ENCODE measurements around a stretch of chr1.

DNA sequence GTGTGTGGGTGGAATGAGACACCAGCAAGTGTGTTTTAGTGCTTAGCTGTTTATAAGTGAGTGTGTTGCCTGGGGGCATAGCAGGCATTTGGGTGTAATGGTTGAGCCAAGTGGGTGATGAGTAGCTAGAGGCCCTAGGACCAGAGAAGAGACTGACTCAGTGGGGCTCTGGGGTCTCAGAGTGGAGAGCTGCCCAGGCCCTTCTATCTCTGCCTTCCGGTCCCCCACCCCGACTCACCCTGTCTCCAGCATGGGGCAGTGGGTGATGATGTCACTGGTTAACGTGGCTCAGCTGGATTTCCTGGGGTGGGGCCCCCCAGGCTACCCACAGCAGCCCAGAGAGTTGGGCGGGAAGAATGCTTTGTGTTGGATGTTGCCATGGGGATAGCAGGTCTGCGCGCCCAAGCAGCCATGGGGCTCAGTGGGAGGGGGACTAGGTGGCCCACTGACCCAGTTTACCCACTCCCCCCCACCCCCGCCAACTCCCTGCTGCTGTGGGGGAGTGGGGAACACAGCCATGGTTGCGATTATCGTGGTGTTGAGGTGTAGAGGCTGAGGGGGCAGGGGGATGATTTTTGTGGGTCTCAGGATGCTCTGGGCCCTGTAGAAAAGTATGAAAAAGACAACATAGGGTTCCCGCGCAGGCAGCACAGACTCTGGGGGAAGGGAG, 8.3 kb downstream of the CELSR2 start:
- PRO-cap, result no peak

- PRO-cap, result no peak
Observed at GRCh38 chr1:109275478-109276050, 7.4 kb downstream of the PSRC1 start.

DNA sequence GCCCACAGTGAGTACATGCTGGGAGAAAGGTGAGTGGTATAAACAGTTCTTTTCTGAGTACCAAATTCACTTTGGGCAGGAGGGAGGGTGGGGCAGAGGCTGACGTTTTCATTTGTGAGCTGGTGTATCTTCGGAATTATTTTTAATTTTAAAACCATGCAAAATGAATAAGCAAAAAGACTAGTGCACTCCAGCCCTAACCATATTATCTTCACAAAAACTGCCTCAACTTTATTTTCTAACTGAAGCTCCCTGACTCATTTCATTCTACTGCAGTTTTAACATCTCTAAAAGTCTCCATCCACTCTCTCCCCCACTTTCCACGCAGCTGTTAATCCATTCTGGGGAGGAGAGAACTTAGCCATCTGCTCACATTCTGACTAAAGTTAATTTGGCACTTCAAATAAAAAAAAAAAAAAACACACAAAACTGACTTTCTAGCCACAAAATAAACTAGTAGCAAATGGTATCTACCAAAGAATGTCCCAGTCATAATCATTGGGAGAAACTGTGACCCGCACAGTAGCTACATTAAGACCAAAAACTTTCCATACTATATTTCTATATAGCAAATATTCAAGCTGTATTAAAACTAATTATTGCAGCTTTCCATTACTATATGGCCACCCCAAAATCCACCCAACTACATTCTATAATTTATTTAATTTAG, 5.4 kb upstream of the MYBPHL start:
- PRO-cap, result no peak

GRCh38 chr1:109317284-109318092, 10.7 kb upstream of the MYBPHL start:
- PRO-cap, result no peak

DNA sequence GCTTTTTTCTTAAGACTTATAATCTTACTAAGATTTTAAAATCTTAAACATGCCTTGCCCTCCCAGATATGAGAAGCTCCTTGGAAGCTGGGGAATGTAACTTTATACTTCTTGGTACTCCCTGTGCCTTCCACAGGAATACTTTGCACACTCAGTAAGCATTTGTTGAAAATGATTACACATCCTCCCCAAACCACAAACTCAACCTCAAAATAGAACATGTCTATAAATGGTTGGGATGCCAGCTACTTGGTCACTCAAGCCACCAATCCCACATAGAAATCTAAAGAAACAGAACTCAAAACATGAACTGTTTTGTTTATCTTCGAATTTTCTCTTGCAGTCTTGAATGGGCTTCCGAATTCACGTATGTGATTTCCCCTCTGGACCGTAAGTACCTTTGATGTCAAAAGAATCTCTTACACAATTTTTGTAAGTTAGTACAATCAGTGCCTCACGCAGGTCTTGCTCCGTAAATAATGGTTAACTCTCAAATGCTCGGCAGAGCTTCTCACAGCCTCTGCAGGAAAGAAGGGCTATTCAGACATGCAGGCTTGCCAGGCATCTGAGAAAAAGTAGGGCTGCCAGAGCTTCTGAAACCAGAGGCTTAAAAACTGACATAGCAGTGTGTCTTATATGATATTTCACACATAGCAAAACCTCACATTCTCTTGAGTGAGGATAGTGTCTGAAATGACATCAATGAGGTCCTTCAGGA, 26.9 kb downstream of the SORT1 start:
- PRO-cap, result no peak

- PRO-cap, result no peak
Observed at GRCh38 chr1:109377276-109377908, 20.3 kb downstream of the SORT1 start.

DNA sequence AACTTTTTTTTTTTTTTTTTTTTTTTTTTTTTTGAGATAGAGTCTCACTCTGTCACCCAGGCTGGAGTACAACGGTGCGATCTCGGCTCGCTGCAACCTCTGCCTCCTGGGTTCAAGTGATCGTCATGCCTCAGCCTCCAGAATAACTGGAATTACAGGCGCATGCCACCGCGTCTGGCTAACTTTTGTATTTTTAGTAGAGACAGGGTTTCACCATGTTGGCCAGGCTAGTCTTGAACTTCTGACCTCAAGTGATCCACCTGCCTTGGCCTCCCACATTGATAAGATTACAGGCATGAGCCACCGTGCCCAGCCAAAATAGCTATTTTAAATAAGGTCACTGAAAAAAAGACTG, 2.5 kb downstream of the SORT1 start:
- PRO-cap, result no peak

- PRO-cap, result bidirectional peak, plus-strand start at chr1:109426775, minus-strand start at chr1:109426437
Observed at GRCh38 chr1:109426499-109427116, 360 bp upstream of the PSMA5 start.

- PRO-cap, result no peak
Observed at GRCh38 chr1:109509216-109509445, 396 bp downstream of the AMIGO1 start.

- PRO-cap, result no peak
Observed at GRCh38 chr1:109531808-109532178, 7.9 kb upstream of the GPR61 start.

GRCh38 chr1:109532698-109533320, 6.9 kb upstream of the GPR61 start:
- PRO-cap, result no peak

- PRO-cap, result no peak
Observed at GRCh38 chr1:109602200-109602556, 17.2 kb downstream of the GNAT2 start.

DNA sequence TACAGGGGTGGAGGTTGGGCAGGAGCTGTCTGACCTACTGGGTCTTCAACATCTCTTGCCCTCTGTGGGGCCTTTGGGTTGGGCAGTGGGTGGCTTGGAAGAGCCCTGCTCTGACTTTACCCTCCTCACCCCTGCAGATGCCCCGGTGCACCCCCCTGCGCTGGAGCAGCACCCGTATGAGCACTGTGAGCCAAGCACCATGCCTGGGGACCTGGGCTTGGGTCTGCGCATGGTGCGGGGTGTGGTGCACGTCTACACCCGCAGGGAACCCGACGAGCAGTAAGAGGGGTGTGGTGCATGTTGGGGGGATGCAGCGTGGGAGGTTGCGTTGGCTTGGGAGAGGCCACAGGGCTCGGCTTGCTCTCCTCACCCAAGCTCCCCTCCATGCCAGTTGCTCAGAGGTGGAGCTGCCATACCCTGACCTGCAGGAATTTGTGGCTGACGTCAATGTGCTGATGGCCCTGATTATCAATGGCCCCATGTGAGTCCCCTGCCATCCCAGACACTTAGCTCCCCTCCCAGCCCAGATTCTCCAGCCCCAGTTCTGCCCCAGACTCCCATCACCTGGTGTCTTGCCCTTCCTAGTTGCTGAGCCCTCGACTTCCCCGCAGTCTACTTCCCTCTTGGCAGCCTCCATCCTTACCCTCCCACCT, 7.5 kb downstream of the AMPD2 start:
- PRO-cap, result no peak

DNA sequence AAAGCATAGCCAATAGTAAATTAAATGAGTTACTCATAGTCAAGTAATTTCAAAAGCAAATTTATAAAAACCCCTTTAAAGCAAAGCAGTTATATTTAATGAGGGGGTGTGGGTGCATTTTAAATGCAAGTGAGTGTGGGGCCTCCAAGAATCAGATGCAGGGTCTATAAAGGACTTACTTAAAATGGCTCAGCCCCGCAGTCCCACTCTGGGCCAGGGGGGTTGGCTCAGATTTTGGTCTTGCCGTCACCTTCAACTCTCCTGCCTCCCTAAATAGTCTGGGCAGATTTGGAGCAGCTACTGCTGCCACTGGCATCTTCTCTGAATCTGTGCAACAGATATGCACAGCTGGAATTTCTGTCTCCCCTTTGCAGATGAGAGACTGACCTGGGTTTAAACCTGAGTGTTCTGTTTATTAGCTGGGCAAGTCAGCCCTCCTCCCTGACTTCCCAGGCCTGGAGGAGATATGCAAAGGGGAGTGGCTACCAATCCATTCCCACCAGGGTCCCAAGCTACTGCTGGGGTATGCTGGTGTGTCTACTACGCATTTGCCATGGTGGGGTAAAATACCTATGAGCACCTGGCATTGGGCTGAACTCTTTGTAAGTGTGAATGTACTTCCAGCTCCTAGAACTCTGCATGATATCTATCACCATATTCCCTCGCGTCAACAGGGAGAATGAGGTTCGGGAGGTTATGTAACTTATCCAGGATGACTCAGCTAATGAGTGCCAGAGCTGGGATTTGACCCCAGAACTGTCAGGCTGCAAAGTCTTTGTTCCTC, 16.4 kb downstream of the AMPD2 start:
- PRO-cap, result no peak

DNA sequence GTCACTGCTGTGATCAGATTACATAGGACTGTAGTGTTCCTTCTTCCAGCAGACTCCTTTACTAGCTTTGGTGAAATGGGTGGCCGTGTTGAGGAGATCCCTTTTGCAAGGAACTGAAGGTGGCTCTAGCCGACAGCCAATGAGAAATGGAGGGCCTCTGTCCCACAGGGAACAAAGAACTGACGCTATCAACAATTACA, 7.5 kb downstream of the GSTM3 start:
- PRO-cap, result no peak

- PRO-cap, result no peak
Observed at GRCh38 chr1:109767011-109767289, 3.2 kb upstream of the EPS8L3 start.

DNA sequence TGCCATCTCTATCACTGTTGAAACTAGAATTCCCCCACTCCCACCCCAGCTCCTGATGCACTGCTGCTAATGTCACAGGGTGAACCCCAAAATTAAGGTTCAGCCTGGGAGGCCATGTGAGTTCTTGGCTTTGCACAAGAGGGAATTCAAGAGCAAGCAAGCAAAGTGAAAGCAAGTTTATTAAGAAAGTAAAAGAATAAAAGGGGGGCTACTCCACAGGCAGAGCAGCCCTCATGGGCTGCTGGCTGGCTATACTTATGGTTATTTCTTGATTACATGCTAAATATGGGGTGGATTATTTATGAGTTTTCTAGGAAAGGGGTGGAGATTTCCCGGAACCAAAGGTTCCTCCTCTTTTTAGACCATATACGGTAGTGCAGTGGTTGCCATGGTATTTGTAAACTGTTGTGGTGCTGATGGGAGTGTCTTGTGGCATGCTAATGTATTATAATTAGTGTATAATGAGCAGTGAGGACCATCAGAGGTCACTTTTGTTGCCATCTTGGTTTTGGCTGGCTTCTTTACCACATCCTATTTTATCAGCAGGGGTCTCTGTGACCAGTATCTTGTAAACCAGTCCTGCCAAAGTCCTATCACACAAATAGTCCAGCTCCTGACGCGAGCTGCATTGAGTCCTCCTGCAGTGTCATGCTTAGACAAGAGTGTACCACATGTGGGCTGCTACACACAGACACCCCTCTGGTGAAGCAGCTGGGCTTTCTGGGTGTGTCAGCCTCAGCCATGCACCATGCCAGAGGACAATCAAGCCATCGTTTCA, 46.4 kb upstream of the CSF1 start:
- PRO-cap, result unidirectional peak, minus-strand start at position 259 of the sequence

GRCh38 chr1:109887806-109888232, 22.8 kb upstream of the CSF1 start:
- PRO-cap, result no peak

DNA sequence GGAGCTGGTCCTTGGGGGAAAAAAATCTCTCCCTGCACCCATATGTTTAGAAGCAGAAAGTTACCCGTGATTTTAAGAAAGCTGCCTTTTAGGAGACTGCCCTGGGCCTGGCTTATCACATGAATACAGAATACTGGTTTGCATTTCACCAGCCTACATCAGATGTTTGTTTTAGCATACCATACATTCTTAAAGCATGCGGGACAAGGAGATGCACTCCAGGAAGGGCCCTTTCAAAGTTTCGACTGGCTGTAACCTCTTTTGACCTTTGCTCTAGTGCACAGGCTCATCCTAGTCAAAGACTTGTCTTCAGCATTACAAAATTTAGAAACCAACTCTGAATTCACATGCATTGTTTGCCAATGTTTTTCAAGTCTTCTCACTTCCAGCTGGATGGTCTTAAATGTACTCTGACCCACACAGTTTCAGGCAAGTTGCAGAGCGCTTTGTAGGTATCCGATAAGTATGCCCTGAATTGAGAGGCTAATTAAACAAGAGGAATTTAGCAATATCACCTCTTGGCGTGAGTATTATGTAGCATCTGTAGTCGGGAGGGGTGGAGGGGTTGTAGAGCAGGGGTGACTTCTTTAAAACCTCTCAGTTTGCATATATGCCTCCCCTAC, 24.6 kb upstream of the AHCYL1 start:
- PRO-cap, result no peak

DNA sequence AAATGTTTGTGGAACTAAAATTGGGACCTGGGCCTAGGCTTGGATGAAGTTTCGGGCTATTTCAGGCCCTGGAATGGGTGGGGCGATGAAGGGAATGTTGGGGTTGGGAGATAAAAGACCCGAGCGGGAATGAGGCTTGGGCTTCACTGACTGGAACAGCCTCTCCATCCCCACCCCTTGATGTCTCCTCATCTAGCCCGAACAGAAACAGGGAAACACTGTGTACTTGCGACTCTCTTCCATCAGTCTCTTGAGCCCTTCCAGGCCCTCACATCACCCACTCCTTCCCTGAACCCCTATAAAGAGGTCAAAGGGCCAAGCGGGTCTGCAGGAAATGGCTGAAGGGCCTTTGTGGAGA, 7.2 kb upstream of the AHCYL1 start:
- PRO-cap, result no peak